Mesangial cell (primary cell): ENCODE measurements around the genes GRIK4 and SC5D.

DNA sequence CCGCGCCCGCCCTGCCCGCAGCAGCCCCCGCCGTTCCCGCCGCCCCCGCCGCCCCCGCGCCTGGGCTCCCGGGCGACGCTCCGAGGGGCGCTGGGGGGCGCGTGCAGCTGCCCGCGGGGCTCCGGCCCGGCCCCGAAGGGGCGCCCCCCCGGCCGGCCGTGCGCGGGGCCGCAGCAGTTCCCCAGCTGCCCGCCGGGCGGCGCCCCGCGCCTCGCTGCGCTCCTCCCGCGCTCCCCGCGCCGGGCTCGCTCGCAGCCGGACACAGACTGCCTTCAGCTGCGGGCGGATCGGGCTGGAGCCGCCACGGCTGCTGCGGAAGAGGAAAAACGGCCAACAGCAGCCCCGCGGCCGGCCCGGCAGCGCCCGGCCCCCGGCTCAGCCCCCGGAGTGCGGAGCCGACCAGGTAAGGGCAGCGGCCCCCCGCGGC lies at the start of gene GRIK4:
Gene GRIK4 (plus strand): TSS at position 264 of the 427 bp plus-strand sequence.
- RAMPAGE, long total RNA = no peak

- RAMPAGE, long total RNA = no peak
Measured at GRCh38 chr11:121034919-121035299, 11.0 kb downstream of the TBCEL start.

DNA sequence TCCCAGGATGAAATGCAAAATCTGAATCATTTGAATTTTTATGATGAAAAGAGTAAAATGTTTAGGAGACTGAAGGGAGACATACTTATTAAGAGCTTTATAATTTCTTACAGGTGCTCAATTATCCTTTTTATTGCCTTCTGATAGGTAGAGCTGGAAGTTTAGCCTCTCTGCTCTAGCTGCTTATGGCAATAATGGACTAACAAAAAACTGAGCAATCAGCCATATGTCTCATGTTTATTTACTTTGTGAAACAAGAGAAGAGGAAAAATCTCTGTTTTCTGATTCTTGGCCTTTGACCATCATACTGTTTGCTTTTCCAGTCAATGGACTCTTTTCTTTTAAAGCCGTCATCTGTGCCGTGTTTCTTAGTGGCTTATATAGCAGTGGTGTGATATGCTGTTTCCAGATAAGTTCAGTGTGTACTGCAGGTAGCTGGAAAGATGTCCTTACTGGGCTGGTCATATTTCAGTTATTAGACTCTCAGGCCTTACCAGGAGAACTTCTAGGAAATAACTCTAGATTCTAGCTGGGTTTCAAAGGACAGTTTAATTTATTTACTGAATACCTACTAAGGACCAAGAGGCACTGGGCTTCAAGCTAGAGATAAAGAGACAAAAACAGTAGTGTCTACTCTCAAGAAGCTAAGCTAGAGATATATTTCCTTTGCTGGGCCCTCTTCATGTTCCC lies 33.6 kb upstream of the TECTA start:
- RAMPAGE, long total RNA = no peak

DNA sequence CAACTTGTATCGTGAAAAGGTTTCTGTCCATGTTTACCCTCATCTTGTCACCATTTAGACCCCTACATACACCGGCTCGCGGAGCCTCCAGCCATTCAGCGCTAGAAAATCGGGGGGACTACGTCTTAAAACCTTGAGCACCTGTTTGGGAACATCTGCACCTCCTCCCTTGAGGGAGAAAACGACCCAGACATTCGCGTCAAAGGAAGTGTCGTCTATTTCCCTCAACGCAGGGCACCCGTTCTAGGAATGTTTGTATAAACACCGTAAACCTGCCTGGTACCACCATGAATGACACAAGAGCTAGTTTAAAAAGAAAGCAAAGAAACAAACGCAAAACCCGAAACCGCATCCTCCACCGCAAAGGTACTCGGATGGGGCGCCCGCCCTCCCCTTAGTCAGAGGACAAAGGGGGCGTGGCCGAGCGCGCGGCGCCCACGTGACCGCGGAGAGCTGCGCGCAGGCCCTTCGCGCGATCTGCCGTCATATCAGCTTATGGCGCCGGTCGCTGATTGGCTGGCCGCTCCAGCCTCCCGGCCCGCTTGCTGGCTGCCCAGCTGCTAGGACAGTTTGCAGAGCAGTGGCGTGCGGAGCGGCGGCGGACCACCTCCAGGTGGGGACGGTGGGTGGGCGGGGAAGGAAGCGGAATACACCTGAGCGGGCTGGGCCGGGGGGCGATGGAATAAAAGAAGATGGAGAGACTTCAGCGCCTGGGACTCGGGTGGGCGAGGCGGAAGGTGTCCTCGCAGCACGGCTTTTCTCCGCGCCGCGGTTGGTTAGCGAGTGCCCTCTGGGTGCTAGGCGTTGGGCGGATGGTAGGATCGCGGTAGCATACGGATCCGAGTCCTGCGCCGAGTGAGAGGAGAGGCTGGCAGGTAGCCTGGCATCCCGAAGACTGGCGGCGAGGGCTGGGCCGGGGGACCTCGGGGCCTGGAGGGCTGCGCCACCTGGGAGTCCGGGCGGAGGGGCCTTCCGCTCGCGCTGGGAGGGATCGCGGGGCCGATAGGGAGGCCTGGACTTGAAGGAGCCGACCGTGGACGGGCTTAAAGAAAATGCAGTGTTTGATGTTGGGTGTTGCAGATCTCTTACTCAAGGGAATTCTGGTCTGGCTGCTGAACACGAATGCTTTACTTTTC lies at the start of gene SC5D:
Gene SC5D (plus strand): TSS at position 568 of the 1,136 bp plus-strand sequence.
- RAMPAGE, long total RNA = start-site peak on the plus strand centred at position 557 of the sequence, 44 bp wide, 174 reads

DNA sequence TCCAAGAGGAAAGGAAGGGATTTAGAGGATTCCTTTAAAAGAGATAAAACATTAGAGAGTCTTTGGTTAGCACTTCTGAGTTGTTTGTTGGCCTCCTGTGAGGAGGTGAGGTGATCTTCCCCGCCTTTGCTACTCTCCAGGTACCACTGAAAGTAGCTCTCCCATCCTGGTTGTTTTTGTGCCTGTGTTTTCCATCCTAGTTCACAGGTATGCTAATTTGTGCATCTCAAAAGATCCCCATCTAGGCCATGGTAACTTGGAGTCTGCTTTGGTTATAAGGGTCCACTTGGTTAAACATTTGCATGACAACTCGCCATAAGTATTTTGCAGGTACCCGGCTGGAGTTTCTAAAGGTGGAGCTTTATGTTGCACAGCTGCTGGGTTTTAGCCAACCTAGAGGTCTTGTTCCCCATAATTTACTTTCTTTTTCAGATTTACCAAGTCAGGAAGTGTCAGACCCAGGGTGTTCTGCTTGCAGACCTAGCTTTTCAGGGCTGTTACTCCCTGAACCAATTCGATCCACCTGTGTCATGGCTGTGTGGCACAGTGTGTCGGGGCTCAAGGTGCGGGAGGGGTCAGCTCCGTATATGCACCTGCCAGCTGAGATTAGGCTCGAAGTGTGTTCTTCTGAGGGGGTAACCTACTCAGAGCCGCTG lies 79.1 kb upstream of the SORL1 start:
- RAMPAGE, long total RNA = no peak

- RAMPAGE, long total RNA = no peak
Measured at GRCh38 chr11:121383577-121384180, 68.4 kb upstream of the SORL1 start.

GRCh38 chr11:121451086-121451256 lies 1.1 kb upstream of the SORL1 start:
- RAMPAGE, long total RNA = no peak

- RAMPAGE, long total RNA = no peak
Measured at GRCh38 chr11:121550363-121550731, 98.2 kb downstream of the SORL1 start.

DNA sequence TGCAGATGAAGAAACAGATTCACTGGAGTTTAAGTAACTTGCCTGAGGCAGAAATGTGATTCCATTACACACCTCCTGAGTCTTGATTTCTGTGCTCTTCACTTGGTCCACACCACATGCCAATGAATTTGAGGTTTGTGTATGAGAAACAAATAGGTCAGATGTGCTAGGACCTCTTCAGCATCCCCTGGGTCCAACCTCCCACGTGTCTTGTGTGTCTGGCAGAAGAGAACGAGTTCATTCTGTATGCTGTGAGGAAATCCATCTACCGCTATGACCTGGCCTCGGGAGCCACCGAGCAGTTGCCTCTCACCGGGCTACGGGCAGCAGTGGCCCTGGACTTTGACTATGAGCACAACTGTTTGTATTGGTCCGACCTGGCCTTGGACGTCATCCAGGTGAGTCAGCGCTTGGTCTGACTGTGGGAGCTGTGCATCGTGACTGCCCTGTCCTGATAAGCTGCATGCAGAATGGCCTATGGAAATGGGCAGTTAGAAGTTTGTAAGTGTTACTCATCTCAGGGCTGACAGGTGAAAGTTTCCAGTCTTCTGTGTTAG lies 101.7 kb downstream of the SORL1 start:
- RAMPAGE, long total RNA = no peak

DNA sequence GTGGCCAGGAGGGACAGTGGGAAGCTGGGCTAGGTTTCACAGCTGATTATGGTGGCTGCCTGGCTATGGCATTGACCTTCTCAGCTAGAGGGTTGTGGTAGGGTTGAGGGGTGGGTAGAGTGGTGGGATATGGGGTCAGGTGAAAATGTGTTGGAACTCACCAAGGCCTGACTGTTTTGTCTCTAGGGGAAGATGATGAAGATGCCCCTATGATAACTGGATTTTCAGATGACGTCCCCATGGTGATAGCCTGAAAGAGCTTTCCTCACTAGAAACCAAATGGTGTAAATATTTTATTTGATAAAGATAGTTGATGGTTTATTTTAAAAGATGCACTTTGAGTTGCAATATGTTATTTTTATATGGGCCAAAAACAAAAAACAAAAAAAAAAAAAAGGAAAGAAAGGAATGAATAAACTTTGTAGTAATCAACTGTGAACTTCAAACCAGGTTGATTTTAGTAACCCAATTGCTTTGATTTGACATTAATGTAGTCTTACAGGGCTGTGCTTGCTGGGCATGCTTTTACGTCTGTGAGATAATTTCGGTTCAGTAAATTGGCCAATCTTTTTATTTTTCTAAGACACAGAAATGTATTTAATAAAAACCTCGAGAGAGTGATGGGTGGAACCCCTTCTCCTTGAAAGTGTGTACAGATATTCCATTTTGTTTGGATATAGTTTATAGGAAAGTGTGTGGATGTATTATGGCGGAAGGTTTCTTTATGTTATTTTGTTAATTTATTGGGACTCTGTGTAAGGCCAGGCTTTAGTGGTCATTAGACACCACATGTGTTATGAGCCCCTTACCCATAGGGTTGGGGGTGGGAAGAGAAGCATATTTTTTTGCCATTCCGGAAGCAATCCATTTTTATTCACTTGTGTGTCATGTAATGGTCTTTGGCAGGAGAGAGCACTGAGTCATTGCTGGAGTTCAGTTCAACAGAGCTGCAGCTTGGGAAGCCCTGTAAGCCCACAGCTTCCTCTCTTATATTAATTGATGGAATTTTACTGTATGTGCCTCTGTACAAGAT lies 177.5 kb downstream of the SORL1 start:
- RAMPAGE, long total RNA = no peak

GRCh38 chr11:121673022-121673533 lies 221.0 kb downstream of the SORL1 start:
- RAMPAGE, long total RNA = no peak

DNA sequence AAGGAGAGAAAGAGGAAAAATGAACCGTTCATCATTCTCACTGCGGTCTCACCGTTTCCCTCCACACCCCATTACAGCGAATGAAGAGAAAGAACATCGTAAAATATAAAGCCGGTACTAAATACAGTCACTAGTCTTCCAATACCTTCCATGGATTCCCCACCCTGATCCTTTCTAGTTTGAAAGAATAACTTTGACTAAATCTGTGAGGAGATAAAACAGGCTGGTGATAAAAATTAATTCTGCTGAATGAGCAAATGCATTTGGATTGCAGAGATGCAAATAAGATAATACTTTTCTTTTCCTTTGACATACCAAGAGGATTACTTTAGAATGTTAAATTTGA lies 19.4 kb downstream of the BLID start:
- RAMPAGE, long total RNA = no peak

GRCh38 chr11:122320279-122320660 lies 204.3 kb upstream of the BLID start:
- RAMPAGE, long total RNA = no peak

DNA sequence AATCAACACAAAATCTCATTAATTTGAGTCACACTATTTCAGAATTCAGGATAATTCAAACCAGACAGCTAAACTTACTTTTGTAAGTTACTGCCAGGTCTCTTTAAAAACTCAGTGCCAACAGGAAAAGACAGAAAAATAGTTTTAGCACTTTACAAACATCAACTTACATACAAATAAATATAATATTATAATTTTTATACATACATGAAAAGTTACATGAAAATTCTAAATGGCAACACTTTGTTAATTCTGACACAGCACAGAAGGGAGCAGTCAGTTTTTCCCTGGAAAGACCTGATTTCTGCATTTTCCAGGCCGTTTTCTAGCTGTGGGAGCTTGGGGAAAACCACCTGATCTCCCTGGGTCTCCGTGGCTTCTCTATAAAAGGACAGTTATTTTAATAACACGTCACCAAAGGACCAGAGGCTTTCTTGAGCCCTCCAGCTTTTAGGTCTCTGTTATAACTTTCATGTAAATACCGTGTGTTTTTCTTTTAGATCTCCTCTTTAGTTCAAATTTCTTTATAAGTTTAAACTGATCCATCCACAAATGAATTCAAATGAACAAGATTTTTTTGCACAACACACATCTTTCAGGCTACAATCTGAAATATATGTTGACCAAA lies 220.3 kb upstream of the BLID start:
- RAMPAGE, long total RNA = no peak

DNA sequence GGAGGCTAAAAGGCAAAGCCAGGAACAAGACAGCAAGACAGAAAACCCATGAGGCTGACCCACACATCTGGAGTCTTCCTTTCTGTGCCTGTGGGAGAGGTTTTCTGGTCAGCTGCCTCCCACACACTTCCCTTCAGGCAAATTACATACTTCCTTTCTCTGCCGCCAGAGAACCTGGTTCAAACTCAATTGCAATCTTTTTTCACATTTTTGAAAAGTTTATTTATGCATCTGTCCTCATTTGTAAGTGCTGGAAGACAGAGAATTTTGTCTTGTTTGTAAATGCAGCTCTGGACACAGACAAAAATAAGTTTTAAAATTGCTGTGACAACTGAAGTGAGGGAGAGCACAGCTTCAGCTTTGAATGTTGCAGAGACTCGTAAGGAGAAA lies 29.7 kb upstream of the CRTAM start:
- RAMPAGE, long total RNA = no peak

- RAMPAGE, long total RNA = no peak
Measured at GRCh38 chr11:123055850-123056407, 6.0 kb downstream of the HSPA8 start.

DNA sequence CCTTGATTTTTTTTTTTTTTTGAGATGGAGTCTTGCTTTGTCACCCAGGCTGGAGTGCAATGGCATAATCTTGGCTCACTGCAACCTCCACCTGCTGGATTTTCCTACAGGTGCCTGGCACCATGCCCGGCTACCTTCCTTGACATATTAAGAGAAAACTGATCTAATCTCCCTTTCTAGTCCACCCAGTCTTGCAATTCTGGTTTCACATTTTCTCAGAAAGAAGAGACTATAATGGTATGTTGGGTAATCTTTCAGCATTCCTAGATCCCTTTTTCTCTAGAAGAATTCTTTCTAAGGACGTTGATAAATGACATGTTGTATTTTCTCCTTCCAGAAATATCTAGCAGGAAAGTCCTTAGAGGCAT lies 10.4 kb upstream of the HSPA8 start:
- RAMPAGE, long total RNA = no peak

- RAMPAGE, long total RNA = no peak
Measured at GRCh38 chr11:123103420-123103715, 41.4 kb upstream of the HSPA8 start.

GRCh38 chr11:123187846-123189253 lies 6.7 kb downstream of the CLMP start:
- RAMPAGE, long total RNA = no peak

GRCh38 chr11:123302669-123303198 lies 107.7 kb upstream of the CLMP start:
- RAMPAGE, long total RNA = no peak